SK-N-DZ (cell line): ENCODE data around the genes ZCWPW1, PPP1R35, SAP25, FBXO24 and POP7.

RAMPAGE:
- cytosol, long total RNA, result no peak
- nucleus, long total RNA, result no peak
These were observed 461 bp upstream of the COPS6 start for GRCh38 chr7:100088214-100088802.

DNA sequence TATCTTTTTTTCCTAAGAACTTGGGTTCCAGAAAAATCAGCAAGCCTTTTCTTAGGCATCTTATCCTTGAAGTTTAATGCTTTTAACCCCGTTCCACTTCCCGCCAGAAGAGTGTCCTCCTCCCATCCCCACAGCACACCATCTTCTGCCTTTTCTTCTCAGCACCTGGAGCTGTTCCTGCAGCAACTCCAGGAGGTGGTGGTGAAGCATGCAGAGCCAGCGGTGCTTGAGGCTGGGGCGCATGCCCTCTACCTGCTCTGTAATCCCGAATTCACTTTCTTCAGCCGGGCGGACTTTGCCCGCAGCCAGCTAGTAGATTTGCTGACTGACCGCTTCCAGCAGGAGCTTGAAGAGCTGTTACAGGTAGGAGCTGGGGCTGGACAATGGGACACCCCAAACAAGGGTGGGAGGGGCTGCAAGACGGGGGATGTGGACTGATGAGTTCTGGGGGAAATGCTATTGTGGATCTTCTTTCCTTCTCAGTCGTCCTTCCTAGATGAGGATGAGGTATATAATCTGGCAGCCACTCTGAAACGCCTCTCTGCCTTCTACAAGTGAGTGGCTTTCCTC is 19.1 kb upstream of the PVRIG start:
RAMPAGE:
- cytosol, long total RNA, result no peak
- nucleus, long total RNA, result no peak

DNA sequence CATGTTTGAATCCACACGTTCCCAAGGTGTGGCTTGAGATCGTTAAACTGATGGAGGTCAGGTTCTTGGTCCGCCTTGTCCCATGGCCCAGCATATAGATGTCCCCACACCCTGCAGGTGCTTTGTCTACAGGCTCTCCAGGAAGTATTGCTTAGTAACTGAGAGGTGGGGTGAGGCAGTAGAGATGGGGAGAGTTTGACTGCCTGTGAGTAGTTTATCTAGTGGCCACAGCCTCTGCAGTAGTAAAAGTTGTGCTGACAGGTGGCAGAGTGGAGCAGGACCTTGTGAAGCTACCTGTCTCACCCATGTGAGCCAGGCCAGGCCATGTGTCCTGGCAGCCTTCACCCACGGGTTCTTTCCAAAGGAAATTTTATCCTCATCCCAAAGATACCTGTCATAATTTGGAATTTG is 5.4 kb upstream of the PVRIG start:
RAMPAGE:
- cytosol, long total RNA, result no peak
- nucleus, long total RNA, result no peak

RAMPAGE:
- cytosol, long total RNA, result no peak
- nucleus, long total RNA, result no peak
These were observed 4.9 kb downstream of the PILRB start for GRCh38 chr7:100362714-100363265.

RAMPAGE:
- cytosol, long total RNA, result no peak
- nucleus, long total RNA, result no peak
These were observed 5.0 kb upstream of the PILRA start for GRCh38 chr7:100367998-100368975.

GRCh38 chr7:100428173-100429236 is at the start of gene ZCWPW1:
Gene ZCWPW1 (minus strand): TSS chr7:100428703.
RAMPAGE:
- cytosol, long total RNA, result start-site peak on the minus strand at chr7:100428638-100428713, 31 and 40 reads in 2 replicates
- nucleus, long total RNA, result start-site peak on the minus strand at chr7:100428638-100428686, 17 and 13 reads in 2 replicates; start-site peak on the plus strand at chr7:100428786-100428793, 66 and 10 reads in 2 replicates

GRCh38 chr7:100429958-100430597 is 447 bp downstream of the MEPCE start:
RAMPAGE:
- cytosol, long total RNA, result no peak
- nucleus, long total RNA, result no peak

GRCh38 chr7:100431488-100432488 is 2.2 kb downstream of the MEPCE start:
RAMPAGE:
- cytosol, long total RNA, result no peak
- nucleus, long total RNA, result no peak

DNA sequence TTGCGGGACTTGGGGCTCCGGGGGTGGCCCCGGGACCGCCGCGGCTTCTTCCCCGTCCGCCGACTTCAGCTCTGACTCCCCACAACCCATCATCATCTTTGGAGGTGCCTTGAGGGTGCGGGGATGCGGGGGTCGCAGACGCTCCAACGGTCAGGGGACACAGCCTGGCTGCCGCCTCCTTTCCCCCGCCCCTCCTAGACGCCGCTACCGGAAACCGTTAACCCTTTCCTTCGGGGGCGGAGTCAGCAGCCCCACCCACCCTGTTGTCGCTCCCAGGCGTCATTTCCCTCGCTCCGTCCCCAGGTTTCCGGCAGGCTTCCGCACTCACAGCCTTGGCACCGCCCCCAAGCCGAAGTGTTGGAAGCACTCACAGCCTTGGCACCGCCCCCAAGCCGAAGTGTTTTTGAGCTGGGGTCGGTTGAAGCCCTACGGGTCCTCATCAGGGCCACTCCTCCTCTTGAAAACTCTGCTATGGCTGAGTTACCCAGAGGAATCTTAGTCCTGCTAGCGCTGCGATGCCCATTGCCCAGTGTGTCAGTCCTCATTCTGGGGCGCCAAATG is at the start of gene PPP1R35:
Gene PPP1R35 (minus strand): TSS at position 219 of the 561 bp plus-strand sequence.
RAMPAGE:
- cytosol, long total RNA, result start-site peak on the minus strand centred at position 200 of the sequence, 20 bp wide, 20 and 23 reads in 2 replicates
- nucleus, long total RNA, result no peak

RAMPAGE:
- cytosol, long total RNA, result no peak
- nucleus, long total RNA, result no peak
These were observed 12.9 kb upstream of the PPP1R35 start for GRCh38 chr7:100449079-100449815.

RAMPAGE:
- cytosol, long total RNA, result no peak
- nucleus, long total RNA, result no peak
These were observed 2.1 kb upstream of the SPACDR start for GRCh38 chr7:100465710-100467084.

DNA sequence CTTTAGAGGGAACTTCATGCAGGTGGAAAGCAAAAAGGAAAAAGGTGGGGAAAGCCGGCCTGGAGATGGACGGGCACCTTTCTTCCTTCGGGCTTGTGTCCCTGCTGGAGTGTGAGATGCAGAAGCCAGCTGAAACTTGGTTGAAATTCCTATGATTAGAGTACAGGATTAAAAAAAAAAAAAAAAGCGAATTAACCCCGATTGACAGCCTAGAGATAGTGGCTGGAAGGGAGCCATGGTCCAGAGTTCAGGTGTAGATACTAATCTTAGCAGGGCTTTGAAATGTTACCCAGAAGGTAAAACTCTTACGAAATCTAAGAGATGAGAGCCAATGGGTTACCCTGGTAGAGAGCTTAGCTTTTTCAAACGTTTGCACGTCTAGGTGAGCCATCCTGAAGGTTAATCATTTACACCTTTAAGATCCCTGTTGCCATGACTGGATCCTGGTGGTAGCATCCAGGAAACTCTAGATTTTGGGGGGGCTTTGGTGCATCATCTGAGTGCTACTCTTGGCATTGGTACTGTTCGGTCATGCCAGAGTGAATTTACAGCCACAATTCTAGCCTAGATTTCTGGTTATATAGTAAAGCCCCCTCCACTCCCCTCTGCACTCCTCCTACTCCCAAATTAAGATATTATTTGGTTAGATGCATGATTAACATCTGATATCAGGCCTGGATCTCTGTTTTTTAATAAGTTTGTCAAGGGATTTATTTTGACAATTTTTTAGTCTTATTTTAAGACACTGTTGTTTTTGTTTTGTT is 1.1 kb downstream of the AGFG2 start:
RAMPAGE:
- cytosol, long total RNA, result no peak
- nucleus, long total RNA, result no peak

RAMPAGE:
- cytosol, long total RNA, result no peak
- nucleus, long total RNA, result no peak
These were observed 8.2 kb downstream of the SAP25 start for GRCh38 chr7:100565496-100565813.

DNA sequence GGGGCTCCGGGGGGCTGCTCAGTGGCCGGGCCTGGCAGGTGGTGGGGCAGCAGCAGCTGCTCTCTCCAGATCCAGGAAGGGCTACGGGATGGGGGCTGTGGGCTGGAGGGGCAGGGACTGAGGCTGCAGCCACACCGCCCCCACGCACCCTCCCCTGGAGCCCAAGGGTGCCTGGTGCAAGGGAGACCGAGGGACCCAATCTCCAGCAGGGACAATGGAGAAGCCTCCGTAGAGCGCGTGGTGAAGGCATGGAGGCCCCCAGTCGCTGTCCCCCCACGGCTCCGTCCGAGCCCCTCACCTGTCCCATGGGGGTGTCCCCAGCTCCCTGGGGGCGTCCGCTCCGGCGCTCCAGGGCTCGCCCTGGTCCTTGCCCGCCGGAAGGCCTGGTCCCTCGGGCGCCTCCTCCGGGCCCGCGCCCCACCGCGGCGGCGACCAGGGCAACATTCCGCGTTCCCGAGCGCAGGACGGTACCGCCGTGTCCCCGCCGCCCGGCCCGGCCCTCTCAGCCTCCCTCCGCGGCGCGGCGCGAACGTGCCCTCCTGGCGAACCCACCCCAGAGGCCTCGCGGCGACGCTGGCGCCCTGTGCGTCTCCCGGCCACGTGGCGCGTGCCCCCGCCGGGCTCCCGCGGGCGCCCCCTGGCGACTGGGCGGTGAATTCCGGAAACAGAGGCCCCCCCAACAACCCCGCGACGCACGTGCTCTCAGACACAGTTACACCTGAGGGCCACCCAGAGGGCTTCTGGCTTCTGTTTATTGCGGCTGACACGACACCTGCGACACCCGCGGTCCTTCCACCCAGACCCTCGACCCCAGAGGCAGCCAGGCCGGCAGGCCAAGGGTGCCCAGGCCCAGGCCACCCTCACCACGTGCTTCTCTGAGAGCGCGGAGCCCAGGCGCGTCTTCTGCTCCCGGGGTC is at the start of gene SAP25:
Gene SAP25 (minus strand): TSS at position 602 of the 917 bp plus-strand sequence.
RAMPAGE:
- cytosol, long total RNA, result no peak
- nucleus, long total RNA, result no peak

DNA sequence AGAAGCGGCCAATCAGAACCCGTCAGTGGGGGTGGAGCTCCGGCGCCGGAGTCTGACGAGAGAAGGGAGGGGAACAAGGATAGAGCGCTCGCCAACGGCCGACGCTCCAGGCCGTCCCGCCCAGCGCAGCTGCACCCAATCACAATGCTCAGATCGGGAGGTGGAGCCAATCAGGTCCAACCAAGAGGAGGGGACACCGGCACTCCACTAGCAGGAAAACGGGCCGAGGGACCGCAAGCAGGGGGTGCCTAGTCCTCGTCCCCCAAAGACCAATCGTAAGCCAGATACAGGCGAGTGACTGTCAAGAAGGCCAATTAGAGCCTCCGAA is at the start of gene FBXO24:
Gene FBXO24 (plus strand): TSS at position 82 of the 328 bp plus-strand sequence.
RAMPAGE:
- cytosol, long total RNA, result no peak
- nucleus, long total RNA, result no peak

DNA sequence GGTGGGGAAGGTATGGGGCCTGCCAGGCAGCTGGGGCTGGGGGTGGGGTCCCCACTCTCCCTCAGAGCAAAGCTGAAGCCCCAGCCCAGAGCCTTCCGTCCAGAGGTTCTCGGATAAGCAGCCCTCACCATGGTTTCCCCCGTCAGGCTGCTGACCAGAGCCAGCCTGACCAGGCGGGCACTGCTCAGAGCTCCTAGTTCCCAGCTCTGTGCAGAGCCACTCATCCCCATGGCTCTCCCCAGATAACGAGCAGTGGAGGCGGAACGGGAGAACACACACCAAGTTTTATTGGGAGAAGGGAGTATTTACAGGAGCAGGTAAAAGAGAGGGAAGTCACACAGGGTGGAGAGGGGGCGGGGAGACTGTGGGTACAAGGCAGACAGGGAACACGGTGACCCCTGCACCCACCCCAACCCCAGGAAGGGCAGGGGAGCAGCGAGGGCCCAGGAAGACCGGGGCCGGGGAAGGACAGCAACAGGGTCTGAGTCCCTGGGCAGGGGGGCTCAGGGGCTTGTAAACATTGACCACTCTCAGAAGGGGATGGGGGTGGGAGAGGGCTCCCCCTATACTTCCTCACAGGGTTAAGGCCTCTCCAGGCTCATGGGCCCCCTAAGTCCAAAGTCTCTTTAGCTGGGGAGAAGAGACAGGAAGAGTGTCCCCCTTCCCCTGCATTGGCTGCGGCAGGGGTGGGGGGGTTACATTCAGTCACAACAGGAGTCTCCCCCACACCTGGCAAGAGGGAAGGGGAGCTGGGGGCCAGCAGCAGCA is 5.9 kb downstream of the GNB2 start:
RAMPAGE:
- cytosol, long total RNA, result no peak
- nucleus, long total RNA, result no peak

DNA sequence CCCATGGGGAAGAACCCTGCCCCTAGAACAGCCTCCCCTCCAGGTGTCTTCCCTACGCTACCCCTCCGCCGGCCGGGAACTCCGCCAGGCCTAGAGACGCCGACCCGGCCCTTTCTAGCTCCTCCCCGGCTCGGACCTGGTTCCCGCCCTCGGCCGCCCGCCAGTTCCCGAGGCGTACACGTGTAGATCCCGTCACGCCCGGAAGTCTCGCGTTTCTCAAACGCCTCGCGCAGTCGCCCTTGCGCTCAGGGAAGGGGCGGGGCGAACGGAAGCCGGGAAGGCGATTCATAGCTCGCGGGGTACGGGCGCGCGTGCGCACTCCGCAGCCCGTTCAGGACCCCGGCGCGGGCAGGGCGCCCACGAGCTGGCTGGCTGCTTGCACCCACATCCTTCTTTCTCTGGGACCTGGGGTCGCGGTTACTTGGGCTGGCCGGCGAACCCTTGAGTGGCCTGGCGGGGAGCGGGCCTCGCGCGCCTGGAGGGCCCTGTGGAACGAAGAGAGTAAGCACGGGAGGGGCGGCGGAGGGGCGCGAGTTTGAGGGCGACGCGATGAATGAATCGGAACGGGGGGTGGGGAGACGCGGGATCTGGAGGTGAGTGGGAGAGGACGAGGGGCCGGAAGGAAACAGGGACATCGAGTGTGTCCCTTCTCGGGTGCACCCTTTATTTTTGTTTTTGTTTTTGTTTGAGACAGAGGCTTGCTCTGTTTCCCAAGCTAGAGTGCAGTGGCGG is at the start of gene POP7:
Gene POP7 (plus strand): TSS at position 318 of the 732 bp plus-strand sequence.
RAMPAGE:
- cytosol, long total RNA, result start-site peak on the plus strand centred at position 301 of the sequence, 106 bp wide, 1,211 and 545 reads in 2 replicates
- nucleus, long total RNA, result start-site peak on the plus strand centred at position 320 of the sequence, 65 bp wide, 248 and 24 reads in 2 replicates

DNA sequence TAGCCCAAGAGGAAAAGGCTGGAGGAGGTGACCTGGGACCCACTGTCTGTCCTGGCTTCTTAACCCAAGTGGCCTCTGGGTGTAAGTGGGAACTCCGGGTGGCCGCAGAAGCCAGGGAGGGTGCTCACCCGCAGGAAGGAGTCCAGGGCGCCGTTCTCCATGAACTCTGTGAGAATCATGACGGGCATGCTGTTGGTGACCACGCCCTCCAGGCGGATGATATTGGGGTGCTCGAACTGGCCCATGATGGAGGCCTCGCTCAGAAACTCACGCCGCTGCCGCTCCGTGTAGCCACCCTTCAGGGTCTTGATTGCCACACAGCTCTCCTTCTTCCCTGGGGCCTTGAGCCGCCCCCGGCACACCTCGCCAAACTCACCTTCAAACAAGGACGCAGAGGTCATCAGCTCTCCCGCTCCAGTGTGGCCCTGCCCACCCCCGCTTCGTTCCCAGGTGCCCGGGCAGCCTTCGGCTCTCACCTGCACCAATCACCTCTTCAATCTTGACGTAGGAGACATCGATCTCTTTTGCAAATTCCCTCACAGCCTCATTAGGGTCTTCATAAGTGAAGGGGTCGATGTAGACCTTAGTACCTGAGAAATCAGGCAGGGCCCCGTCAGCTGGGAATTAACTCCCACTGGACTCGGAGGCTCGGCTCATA is 14.6 kb downstream of the EPHB4 start:
RAMPAGE:
- cytosol, long total RNA, result no peak
- nucleus, long total RNA, result no peak

GRCh38 chr7:100813762-100814288 is 13.5 kb downstream of the EPHB4 start:
RAMPAGE:
- cytosol, long total RNA, result no peak
- nucleus, long total RNA, result no peak

RAMPAGE:
- cytosol, long total RNA, result no peak
- nucleus, long total RNA, result no peak
These were observed 3.6 kb downstream of the EPHB4 start for GRCh38 chr7:100823658-100824134.